Anterior vena cava (tissue), 1 donor: ENCODE data around the genes ARSH and SHROOM2.

GRCh38 chrX:2607175-2607839 is 83.8 kb upstream of the CD99 start:
- PRO-cap, result no peak

DNA sequence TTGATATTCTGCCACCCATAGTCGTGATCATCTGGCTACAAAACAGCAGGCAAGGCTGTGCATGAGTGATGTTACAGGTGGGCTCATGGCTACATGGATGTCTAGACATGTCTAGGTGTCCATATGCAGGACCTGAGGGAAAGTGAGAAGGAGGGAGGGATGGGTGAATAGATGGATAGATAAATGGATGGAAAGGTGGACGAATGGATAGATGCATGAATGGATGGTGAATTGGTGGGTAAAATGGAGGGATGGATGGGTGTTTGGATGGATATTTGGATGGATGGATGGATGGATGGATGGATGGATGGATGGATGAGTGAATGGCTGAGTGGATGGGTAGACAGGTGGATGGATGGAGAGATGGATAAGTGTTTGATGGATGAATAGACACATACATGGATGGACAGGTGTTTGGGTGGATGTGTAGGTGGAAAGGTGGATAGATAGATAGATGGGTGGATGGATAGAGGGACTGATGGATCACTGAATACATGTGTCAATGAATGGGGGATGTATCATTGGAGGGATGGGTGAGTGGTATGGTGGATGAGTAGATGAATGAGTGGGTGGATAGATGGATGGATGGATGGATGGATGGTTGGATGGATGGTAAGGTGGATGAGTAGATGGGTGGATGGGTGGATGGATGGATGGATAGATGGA is 41.3 kb upstream of the CD99 start:
- PRO-cap, result no peak

DNA sequence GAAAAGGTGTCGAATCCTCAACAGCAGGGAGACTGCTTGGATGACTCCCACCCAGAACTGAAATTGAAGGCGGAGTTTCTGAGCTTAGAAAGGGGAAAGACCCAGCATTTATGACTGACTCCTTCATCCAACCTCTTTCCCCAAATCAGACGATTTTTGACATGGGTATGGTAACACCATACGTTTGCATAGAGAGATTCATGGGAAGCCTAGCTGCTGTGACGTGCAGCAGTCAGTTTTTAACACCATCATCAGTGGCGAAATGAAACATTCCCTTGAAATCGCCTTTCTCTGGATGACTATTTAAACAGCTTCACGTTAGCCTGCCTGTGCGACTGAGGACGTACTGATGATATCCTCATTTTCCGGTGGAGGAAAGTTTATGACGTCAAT is 8.2 kb upstream of the XG start:
- PRO-cap, result no peak

DNA sequence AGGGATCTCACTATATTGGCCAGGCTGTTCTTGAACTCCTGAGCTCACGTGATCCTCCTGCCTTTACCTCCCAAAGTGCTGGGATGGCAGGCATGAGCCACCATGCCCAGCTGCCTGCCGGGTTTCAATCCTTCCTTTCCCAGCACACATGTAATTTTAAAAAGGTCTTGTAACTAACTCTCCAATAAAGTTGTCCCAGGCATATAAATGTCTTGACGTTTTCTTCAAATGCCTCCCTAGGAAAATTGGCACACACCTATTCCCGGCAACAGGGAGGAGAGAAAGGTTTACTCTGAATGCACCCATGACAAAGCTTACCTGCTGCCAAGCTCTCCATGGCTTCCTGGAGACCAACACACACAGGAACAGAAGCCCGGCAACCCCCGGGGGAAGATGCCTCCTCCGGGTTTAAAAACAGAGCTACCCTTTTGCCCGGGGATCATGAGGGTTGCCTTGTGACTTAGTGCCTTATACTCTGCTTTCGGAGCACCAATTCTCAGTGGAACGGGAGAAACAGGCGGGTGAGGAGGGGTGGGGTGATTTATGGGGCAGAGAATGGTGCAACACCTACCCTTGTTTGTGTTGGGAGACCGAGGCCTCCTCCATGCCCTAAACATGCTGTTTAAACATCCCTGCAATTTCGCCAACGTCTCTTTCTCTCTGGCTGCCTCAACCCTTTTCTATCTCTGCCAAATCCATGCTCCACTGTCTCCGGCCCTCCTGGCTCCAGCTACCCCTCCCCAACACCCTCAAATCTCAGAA is 4.9 kb upstream of the GYG2 start:
- PRO-cap, result no peak

GRCh38 chrX:2898642-2899363 is 30.3 kb downstream of the ARSD start:
- PRO-cap, result no peak

DNA sequence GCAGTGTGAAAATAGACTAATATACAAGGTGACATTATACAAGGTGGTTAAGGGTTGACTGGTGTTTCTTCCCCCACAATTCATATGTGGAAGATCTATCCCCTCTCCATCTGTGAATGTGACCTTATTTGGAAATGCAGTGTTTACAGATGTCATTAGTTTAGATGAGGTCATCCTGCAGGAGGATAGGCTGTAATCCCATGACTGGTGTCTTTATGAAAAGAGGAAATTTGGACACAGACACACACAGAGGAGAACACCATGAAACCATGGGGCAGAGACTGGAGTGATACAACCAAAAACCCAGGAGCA is 27.4 kb downstream of the ARSD start:
- PRO-cap, result no peak

DNA sequence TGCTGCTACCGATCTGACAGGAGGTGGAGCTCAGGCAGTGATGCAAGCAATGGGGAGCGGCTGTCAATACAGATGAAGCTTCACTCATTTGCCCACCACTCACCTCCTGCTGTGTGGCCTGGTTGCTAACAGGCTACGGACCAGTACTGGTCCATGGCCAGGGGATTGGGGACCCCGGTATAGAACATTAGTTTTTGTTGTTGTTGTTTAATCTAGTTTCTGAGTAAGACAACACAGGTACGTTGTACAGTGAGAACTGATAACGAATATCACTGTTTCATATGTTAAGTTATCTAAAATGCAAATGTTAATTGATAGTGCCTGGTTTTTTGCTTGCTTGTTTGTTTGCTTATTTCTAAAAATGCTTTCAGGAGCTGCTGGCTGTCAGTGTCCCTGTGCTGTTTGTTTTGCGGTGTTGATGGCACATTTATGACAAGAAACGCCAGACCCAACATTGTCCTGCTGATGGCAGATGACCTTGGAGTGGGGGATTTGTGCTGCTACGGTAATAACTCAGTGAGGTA is at the start of gene ARSH:
Gene ARSH (plus strand): TSS at position 363 of the 524 bp plus-strand sequence.
- PRO-cap, result no peak

DNA sequence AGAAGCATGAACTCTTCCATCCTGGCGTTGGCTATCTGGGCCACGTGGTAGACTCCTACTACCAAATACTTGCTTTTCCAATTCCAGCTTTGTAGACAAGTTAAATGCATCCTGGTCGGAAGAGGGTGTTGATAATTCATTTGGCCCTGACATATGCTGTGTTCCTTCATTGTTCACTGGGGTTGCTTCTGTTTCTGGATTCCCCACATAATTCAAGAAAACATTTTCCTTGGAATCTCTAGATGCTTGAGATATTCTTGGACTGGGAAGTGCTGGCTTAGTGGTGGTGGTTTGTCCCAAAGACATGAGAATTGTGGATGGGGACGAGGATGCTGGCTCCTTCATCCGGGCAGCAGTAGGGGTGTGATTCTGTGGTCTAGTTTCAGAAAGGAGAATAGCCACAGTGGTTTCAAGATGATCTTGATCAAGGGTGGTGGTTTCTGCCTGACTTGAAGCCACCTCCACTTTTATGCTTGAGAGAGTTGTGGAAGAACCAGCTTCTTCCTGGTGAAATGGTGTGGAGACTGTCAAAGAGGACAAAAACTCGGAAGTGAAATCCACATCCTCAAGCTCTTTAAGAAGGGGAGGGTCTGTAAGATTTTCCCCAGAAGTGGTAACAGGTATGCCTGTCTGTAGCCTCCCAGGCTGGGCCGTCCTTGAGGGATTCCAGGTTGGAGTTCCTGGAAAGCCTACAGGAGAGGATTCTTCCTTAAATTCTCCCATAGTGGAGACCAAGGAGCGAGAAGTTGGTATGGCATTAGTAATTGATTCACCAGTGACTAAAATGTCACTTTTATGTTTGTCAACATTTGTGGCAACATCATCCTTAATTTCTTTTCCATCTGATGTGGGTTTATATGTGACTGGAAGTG is 25.3 kb downstream of the MXRA5 start:
- PRO-cap, result no peak

GRCh38 chrX:3321751-3322542 is 24.5 kb downstream of the MXRA5 start:
- PRO-cap, result no peak

- PRO-cap, result no peak
Measured at GRCh38 chrX:3663549-3663922, 49.9 kb downstream of the PRKX start.

- PRO-cap, result no peak
Measured at GRCh38 chrX:5810005-5810280, 418.7 kb downstream of the NLGN4X start.

- PRO-cap, result no peak
Measured at GRCh38 chrX:6225900-6226591, 2.6 kb downstream of the NLGN4X start.

DNA sequence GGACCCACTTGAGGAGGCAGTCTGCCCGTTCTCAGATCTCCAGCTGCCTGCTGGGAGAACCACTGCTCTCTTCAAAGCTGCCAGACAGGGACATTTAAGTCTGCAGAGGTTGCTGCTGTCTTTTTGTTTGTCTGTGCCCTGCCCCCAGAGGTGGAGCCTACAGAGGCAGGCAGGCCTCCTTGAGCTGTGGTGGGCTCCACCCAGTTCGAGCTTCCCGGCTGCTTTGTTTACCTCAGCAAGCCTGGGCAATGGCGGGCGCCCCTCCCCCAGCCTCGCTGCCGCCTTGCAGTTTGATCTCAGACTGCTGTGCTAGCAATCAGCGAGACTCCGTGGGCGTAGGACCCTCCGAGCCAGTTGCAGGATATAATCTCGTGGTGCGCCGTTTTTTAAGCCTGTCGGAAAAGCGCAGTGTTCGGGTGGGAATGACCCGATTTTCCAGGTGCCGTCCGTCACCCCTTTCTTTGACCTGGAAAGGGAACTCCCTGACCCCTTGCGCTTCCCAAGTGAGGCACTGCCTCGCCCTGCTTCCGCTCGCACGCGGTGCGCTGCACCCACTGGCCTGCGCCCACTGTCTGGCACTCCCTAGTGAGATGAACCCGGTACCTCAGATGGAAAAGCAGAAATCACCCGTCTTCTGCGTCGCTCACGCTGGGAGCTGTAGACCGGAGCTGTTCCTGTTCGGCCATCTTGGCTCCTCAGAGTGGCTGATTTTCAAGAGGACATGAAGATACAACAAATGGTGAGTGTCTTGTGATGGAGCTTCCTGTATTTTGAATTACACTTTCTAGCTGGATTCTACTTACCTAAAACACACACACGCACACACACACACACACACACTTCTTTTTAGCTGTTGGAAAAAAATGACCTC is 249.7 kb upstream of the VCX start:
- PRO-cap, result no peak

- PRO-cap, result no peak
Measured at GRCh38 chrX:9340848-9342054, 123.6 kb upstream of the TBL1X start.

DNA sequence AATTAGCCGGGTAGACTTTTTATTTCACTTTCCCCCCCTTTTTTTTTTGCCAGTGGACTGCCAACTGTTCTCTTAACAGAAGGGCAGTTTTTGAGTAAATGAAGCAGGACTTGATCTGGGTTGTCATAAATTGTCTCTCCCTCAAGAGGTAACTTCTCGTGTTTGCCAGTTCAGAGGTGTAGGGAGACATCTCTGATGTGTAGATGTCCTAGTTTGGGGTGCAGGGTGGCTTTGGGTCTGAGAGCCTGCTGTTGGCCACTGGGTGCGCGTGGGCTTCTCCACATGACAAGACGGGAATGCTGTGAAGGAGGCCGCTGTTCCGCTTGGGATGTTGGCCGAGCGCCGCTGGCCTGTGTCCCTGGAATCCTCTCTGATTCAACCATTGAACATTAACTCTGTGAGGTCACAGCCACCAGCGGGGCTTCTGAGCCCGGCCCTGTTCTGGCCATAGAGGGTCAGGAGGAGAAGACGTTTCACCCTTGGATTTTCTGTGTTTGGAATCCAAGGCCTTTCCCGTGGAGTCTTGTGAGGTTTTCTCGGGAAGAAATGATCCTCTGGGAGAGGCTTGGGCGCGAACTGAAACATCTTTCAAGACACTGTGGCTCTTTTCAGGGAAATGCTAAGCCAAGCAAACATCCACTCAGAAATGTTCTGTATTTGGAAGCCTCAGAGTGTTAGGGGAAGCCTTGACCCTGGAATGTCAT is 139.7 kb downstream of the TBL1X start:
- PRO-cap, result no peak

DNA sequence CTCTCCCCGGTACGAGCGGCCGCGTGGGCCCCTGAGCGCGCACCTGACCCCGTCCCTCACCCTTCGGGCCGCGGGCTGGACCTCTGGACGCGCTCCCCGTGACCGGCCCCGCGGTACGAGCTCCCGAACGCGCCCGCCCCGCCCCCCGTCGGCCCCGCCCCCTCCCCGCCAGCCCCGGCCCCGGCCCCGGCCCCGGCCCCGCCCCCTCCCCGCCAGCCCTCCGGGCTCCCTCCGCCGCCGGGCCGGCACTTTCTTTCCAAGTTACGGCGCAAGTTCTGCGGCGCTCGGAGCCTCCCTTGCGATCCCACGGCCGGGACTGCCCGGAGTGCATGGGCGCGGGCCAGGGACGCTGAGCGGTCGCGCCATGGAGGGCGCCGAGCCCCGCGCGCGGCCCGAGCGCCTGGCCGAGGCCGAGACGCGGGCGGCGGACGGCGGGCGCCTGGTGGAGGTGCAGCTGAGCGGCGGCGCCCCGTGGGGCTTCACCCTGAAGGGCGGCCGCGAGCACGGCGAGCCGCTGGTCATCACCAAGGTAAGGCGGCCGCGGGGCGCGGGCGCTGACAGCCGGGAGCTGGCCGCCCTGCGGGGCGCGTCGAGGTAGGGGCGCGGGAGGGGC is at the start of gene SHROOM2:
Gene SHROOM2 (plus strand): TSS at position 248 of the 613 bp plus-strand sequence.
- PRO-cap, result no peak

GRCh38 chrX:10125932-10126394 is 30.8 kb upstream of the CLCN4 start:
- PRO-cap, result no peak

DNA sequence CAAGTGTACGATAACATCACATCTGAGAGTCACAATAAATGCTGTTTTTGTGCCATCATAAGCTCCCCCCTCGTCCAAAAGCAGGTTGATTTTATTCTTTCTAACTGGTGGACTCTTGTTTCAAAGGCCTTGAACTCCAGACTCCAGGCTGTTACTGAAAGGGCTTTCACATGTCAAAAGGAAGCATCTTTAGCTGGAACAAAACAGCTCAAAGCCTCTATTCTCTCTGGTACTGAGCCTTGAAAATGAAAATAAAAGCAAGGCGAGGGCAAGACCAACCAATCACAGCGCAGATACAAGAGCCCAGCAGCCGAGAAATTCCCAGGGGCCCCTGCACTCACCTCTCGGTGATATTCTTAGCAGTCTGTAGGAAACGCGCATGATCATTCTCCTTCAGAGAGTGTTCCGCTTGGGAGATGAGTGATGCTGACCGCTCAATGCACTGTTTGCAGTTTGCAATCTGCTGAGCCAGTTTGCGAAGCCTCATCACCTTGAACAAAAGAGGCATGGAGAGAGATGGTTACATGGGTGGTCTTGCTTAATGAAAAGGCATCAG is 138.2 kb downstream of the MID1 start:
- PRO-cap, result no peak

DNA sequence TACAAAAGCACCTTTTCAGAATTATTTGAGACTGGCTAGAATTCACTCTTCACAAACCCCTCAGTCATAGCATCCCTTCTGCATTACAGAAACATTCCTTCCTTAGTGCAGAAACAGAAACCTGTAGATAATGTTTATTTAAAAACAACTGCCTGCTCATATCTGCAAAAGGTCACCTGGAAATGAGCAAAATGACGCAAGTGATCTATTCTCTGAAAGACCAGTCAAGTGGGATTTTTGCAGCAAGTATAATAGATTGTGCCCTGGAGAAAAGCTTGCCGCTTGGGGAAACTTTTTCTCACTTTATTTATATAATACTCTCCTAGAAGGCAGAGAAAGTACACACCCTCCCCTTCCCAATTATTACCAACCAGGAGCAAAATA is 41.4 kb downstream of the MID1 start:
- PRO-cap, result no peak

DNA sequence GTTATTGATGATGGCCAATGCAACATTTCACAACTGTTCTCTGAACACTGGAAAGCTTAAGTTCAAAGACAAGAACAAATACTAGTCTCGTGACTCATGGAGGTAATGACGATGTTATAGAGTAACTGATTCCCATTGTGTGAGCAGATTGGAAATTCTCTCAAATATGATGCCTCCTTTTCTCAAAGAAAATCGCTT is 41.1 kb downstream of the MID1 start:
- PRO-cap, result no peak